ENCODE data around the genes MOCOS and SLC14A2.

- PRO-cap, 10 experiments = peak in 3 of 10 experiments; most common plus-strand start chr18:36128471 (in 2); most common minus-strand start chr18:36128245 (in 1)
Observed at GRCh38 chr18:36127985-36128810, 942 bp downstream of the SLC39A6 start.

DNA sequence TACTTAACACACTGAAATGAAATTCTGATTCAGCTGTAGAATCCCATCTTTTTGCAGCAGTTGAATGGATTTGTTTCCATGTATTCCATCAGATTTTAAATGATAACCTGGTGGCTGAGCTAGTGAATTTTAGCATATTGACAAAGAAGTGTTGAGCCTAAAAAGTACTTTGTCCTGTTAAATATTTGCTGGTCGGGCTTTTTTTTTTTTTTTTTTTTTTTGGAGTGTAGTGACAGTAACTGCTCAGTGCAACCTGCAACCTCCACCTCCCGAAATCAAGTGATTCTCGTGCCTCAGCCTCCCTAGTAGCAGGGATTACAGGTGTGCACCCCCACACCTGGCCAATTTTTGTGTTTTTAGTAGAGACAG is 2.0 kb downstream of the ELP2 start:
- PRO-cap, 10 experiments = peak in 1 of 10 experiments; most common minus-strand start position 277 of the sequence (in 1)

GRCh38 chr18:36156438-36156728 is 26.7 kb downstream of the ELP2 start:
- PRO-cap, 10 experiments = no peak in any of the 10 experiments

DNA sequence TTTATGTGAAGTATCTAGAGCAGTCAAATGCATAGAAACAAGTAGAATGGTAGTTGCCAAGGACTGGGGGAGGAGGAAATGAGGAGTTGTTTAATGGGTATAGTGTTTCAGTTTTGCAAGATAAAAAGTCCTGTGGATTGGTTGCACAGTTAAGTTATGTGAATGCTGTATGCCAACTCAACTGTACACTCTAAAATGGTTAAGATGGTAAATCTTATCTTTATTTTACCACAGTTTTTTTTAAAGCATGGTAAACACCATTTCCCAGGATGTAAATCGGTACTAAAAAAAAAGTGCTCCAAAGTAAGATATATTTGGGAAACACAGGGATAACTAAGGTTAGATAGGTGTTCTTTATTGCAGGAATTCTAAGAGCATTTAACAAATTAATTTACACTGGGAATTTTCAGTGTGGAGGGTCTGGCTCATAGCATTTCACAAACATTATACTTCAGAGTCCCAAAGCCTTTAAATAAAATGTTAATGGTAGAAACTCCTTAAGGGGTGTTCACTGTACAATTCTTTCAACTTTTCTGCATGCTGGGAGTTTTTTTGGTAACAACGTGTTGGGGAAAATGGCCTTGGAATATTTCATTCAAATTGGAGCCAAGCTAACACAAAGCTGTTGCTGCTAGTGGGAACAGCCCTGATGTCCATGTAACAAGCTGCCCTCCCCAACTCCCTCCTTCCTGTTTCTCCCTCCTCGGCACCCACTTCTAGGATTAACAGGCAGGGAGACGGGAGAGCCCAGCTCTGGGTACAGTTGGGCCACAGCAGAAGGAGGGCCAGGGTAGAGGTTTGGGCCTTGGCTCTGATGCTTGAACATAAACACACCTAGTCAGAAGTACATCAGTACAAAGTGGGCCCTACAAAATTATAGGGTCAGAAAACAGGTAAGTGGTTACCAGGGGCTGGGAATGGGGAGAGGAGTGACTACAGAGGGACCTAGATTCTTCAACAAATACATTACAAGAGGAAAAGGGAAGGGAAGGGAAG is 9.6 kb upstream of the MOCOS start:
- PRO-cap, 10 experiments = no peak in any of the 10 experiments

- PRO-cap, 10 experiments = peak in 10 of 10 experiments; most common plus-strand start chr18:36187530 (in 7); most common minus-strand start chr18:36187421 (in 5)
Observed at GRCh38 chr18:36187242-36187610, at the start of gene MOCOS. MOCOS (plus strand) TSS chr18:36187497.

- PRO-cap, 10 experiments = no peak in any of the 10 experiments
Observed at GRCh38 chr18:36663187-36663668, 165.6 kb downstream of the TPGS2 start.

- PRO-cap, 10 experiments = no peak in any of the 10 experiments
Observed at GRCh38 chr18:36672195-36672865, 156.5 kb downstream of the TPGS2 start.

DNA sequence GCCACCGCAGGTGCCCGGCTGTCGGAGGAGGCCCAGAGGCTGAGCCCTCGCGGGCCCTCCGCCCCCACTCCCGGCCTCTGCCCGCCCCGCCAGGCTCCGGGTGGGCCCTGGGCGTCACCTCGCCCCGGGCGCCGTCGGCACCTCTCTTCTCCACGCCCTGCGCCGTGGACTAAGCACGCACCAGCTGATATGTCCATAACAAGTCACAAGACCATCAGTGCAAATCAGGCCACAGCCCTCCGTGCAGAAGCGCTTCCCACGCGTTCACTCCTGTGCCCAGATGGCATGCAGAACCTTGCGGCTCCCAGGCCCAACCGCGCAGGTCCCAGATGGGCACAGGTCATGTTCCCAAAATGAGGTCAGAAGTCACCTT is 311.1 kb downstream of the CELF4 start:
- PRO-cap, 10 experiments = peak in 1 of 10 experiments; most common plus-strand start position 253 of the sequence (in 1); most common minus-strand start position 144 of the sequence (in 1)

GRCh38 chr18:37452916-37453426 is 112.6 kb downstream of the CELF4 start:
- PRO-cap, 10 experiments = peak in 1 of 10 experiments; most common plus-strand start chr18:37453277 (in 1); most common minus-strand start chr18:37453112 (in 1)

GRCh38 chr18:37838487-37839039 is 273.0 kb upstream of the CELF4 start:
- PRO-cap, 10 experiments = no peak in any of the 10 experiments

DNA sequence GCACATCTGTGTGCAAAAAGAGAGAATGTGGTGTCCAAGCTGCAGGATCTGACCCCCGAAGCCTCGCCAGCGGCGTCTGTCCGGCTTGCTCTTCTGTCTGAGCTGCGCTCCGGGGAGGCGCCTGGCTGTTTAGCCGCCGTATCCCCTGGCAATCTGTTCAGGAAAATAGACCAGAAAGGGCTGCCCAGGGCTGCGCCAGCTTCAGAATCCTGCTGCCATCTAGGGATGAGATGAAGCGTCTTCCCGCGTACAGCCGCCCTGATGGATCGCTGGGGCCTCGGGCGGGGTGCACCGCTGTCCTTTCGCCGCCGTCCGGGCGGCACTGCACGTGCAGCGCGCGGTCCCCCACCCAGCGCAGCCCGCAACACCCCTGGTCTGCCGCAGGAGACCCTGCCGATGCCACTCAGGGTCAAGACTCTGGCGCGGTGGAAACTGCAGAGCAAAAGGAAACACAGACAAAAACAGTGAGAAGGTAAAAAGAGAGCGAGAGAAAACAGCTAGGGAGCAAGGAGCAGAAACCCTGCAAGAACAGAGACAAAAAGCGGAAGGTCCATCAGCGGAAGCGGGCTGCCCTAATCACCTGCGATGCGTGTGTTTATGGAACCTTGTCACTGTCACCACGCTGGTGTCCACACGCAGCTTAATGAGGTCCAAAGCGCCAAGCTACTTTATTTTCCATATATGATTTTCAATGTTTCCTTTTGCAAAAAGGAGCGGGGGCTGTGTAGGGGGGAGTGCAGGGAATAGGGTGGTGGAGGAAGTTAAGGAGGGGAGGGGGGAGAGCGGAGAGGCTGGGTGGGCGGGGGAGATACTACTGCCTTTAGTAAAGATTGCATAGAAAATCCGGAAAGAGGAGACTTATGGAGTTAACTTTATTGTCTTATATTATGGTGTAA is 2113.3 kb upstream of the PIK3C3 start:
- PRO-cap, 10 experiments = no peak in any of the 10 experiments

DNA sequence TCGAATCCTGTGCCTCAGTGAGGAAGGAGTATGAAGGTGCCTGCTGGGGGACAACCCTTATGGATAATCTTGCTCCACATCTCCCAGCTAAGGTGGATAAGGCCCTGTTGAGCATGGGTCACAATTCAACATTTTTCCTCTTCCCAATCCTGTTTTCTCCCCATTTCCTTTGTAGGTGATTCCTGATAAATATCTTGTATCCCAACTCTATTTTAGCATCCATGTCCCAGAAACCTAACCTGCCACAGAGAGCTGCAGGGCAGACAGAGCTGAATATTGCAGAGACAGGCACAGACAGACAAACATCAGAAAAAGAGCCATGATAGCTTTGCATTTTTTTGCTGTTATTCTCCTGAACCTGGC is 142.3 kb upstream of the SYT4 start:
- PRO-cap, 10 experiments = peak in 3 of 10 experiments; most common plus-strand start position 281 of the sequence (in 3)

GRCh38 chr18:43883889-43884394 is 606.7 kb upstream of the SYT4 start:
- PRO-cap, 10 experiments = no peak in any of the 10 experiments

GRCh38 chr18:44682710-44683517 is 2.2 kb downstream of the SETBP1 start:
- PRO-cap, 10 experiments = peak in 2 of 10 experiments; most common plus-strand start chr18:44682905 (in 2); most common minus-strand start chr18:44682801 (in 2)

DNA sequence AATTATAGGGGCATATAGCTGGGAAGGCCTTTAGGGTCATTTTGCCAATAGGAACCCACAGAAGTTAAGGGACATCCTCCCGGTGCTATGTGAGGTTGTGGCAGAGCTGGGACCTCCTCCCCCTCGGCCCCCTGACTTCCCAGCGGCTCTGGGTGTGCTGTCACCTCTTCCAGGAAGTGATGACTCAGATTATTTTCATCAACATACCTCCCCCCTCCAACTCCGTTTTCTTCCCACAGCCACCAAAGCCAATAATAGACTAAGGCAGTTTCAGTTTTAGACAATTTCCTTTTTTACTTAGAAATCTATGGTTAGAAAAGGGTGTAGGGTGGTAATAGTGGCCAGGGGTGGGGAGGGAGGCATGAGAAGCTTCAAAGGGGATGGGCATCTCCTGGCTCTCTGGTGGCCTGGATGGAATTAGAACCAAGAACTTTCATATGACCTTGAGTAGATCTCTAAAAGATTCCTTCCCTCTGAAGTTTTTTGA is 45.0 kb downstream of the SETBP1 start:
- PRO-cap, 10 experiments = no peak in any of the 10 experiments

- PRO-cap, 10 experiments = peak in 1 of 10 experiments; most common plus-strand start chr18:44732169 (in 1)
Observed at GRCh38 chr18:44731851-44732484, 51.3 kb downstream of the SETBP1 start.

- PRO-cap, 10 experiments = peak in 4 of 10 experiments; most common plus-strand start chr18:44826725 (in 4); most common minus-strand start chr18:44826617 (in 4)
Observed at GRCh38 chr18:44826127-44826886, 145.6 kb downstream of the SETBP1 start.

DNA sequence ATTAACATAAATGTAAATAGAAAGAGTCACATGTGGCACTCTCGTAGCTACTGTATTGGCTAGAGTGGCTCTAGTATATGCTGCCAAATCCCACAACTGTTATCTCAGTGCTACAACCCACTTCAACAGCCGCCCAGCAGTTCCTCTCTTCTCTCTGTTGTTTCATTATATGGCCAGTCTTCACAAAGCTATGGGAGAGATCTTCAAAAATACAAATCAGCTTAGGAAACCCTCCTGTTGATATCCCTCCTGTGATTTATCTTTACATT is 425.8 kb downstream of the SETBP1 start:
- PRO-cap, 10 experiments = no peak in any of the 10 experiments

GRCh38 chr18:45615415-45615745 is at the start of gene SLC14A2:
SLC14A2 (plus strand) TSS chr18:45615476.
- PRO-cap, 10 experiments = no peak in any of the 10 experiments

- PRO-cap, 10 experiments = peak in 2 of 10 experiments; most common minus-strand start chr18:46158597 (in 2)
Observed at GRCh38 chr18:46158414-46158842, 15.4 kb upstream of the C18orf25 start.